ENCODE results near the gene FAM219B.

GRCh38 chr15:74638589-74639532 lies 23.2 kb downstream of the CLK3 start:
- PRO-cap, result no peak

DNA sequence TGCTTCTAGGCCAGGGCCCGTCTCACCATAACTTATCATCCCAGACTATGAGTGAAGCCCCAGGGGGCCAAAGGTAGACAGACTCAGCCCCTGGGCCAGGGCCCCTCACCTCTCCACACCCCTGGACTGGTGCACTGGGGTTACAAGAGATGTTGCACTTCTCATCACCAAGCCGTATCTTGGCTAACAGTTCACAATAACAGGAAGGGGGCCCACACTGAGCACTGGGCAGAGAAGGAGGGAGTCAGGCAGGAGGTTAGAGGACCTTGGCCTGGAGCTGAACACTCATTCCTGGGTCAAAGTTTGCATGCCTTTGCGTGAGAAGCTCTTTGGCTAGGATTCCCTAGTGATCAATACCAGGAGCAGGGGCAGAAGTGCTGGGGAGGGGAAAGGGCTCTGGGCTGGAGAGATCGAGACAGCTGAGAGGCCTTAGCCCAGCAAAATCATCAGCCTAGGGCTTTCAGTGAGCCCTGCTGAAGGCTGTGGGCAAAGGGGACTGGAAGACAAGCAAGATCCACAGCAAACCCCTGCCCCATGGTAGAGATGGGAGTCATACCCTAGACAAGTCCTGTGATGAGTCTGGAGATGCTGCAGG lies 5.6 kb upstream of the CYP1A1 start:
- PRO-cap, result no peak

DNA sequence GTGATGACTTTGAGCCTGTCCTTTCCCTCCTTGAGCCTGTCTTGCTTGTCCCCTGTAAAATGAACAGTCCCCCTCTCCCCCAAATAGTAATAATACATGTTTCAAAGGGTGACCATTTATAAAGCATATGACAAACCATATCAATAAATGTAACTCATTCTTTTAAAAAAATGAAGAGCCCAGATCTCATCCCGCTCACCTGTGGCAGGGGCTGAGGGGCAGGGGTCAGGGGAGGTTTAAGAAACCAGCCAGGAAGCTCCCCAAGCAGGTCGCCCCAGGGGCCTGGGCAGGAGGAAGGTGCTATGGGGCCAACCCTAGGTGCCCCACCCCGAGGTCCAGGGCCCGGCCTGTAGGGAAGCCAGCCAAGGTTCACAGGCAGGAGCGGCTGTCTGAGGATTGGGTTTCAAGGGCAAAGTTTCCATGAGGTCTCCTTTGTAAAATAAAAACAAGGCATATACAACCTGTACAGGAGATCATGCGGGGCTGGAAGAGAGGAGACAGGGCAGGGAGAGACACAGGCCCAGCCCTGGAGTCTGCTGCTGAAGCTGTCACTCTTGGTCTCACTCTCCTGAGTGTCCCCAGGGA lies 5.3 kb downstream of the CPLX3 start:
- PRO-cap, result no peak

GRCh38 chr15:74889170-74889655 lies 629 bp upstream of the MPI start:
- PRO-cap, result no peak

DNA sequence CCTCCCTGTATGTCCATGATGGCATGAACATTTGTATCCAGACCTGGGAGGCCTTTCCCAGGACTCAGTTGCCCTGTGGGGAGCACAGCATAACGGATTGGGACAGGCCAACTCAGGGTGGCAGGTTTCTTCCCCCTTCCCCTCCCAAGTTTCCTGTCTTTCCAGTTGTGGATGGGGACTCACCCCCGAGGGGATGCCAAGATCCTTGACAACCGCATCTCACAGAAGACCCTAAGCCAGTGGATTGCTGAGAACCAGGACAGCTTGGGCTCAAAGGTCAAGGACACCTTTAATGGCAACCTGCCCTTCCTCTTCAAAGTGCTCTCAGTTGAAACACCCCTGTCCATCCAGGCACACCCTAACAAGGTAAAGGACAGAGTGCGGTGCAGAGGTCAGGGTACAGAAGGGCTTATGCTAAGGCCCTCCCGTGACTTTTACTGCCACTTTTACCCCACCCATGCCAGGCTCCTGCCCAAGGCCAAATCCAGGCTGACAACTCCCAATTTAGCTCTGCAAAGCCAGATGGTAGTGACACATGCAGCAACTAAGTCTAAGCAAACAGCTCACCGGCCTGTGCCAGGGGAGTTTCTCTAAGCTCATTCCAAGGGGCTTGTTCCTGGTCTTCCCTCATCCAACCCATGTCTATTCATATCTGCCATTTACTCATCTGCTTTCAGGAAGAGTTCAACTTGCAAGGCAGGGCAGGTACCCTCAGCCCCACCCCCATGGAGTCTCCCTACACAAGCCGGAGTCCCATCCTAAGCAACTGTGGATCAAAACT lies 1.6 kb downstream of the MPI start:
- PRO-cap, result no peak

GRCh38 chr15:74906731-74907418 lies at the start of gene FAM219B:
Gene FAM219B (minus strand): TSS chr15:74906851.
- PRO-cap, result bidirectional peak, plus-strand start at chr15:74906884, minus-strand start at chr15:74906823

DNA sequence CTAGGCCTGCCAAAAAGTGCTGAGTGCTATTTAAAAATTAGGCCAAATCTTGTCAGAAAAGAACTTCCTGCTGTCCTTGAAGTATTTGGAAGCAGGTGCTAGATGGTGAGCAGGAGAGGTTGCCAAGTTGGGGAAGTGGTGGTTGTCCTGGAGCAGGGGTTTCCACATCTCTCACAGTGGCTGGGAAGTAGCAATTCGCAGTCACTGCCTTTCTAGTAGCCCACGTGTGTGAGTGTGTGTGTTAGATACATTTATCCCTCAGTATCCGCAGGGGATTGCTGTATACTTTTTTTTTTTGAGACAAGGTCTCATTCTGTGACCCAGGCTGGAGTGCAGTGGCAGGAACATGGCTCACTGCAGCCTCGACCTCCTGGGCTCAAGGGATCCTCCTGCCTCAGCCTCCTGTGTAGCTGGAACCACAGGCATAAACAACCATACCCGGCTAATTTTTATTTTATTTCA lies 710 bp downstream of the PPCDC start:
- PRO-cap, result no peak

DNA sequence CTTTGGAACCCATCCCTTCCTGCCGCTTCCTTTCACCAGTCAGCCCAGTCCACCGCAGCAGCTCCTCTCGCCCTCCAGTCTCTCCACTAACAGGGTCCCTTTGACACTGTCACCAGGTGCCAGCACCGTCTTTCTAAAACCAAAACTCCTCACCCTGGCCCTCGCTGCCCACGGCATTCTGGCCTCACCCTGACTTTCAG lies 4.1 kb downstream of the PPCDC start:
- PRO-cap, result no peak

DNA sequence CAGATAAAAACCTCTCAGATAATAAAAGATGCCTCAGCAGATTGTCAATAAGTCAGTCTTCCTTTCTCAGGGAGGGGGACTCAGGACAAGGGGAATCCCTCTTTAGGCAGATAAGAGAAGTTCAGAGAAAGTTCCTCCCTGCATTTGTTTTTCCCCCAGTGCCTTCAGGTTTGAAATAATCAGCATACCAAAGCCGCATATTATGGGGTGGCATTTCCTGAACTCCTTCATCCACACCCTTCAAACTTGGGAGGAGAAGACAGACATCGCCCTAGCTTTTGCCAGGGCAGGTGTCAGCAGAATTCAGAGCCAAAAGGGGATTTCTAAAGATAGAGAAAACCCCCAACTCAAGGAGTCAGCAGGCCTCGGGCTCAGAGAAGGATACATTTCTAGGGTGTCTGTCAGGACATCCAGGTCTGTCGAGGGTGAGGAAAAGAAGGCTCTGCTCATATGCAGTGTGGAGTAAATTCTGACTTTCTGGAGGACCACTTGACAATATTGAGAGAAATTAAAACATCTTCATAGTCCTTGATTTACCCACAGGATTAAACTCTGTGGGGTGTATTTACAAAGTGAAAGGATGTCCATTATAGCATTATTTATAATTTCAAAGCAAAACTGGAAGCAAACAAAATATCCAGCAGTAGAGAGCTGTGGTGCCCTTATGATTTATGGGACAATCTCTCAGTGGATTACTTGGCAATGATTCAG lies 8.7 kb downstream of the PPCDC start:
- PRO-cap, result no peak

DNA sequence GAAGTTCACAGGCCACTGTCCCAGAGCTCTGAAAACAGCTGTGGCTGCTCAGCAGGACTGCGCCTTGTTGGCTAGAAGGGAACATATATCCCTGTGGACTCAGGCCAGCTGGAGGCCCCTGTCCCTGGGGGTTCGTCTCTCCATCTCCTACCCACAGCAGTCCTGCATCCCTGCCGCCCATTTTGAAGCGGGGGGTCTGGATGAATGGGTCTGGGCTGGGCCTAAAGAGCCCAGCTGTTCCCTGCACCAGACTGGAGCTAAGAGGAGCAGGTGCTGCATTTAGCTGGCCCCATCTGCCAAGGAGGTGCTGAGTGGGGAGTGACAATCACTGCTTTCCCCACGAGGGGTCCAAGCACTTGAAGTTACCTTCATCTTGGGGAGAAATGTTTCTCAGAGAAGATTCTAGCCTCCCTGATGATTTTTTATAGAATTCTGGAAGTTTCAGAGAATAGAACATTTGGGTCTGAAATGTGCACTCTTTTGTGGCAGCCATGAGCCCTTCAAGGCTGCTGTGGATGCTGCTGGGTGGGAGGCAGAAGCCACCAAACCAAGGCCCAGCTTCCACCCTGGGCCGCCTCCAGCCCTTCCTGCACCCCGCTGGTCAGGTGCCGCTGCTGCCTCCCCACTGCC lies 28.0 kb downstream of the PPCDC start:
- PRO-cap, result no peak

- PRO-cap, result no peak
These were observed 25.3 kb upstream of the C15orf39 start for GRCh38 chr15:75176362-75176723.

- PRO-cap, result no peak
These were observed 21.2 kb upstream of the C15orf39 start for GRCh38 chr15:75180481-75180906.

DNA sequence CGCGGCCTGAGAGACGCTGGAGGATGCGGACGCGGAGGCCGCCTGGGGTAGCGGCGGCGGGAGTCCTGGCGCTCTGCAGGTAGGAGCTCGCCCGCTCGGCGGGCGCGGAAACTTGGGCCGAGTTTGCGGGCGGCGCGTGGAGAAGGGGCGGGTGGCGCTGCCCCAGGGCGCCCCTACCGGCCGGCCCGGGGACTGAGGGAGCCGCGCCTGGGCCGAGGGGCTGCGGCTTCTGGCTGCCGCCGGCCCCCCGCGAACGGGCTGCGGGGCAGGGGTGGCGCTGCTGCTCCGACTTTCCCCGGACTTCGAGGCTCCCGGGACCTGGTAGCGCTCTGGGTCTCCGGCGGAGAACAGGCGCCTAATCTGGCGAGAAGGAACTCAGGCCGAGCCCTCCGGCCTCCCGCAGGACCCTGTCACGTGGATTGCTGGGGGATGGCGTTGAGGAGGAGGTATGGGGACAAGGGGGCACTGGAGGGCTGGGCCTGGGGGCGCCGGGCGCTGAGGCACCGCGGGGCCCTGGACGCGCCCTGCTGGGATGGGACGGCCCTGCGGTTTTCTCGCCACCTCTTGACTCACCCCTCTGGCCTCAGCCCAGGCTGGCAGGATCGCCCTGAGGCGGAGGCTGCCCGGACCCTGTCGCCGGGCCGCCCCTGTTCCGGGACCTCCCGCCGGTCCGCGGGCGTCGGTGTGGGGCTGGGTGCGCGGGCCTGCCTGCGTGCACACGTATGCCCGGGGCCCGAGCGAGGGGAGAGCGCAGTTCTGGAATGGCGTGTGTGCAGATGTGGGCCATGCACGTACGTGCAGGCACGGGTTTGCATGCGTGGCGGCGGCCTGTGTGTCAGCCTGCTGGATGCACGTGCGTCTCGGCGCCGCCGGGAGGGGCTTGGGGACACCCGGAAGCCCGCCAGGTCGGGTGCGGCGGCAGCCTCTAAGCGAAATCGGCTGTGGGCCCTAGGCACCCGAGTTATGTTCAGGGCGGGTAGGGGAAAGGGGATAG lies 596 bp downstream of the C15orf39 start:
- PRO-cap, result unidirectional peak, plus-strand start at position 195 of the sequence; bidirectional peak, plus-strand start at position 465 of the sequence, minus-strand start at position 409 of the sequence

DNA sequence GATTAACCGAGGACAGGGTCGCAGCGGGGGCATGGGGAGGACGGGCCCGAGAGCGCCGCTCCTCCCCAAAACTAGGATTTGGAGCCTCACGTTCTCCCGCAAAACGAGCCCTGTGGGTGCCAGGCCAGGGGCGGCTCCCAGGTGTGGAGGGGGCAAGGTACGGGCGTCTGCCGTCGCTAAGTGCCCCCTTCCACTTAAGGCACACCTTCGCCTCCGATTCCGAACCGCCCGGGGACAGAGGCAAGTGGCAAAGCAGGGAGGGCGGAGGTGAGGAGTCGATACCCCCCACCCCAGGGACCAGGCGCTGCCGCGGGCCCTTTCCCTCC lies 884 bp downstream of the NEIL1 start:
- PRO-cap, result no peak

DNA sequence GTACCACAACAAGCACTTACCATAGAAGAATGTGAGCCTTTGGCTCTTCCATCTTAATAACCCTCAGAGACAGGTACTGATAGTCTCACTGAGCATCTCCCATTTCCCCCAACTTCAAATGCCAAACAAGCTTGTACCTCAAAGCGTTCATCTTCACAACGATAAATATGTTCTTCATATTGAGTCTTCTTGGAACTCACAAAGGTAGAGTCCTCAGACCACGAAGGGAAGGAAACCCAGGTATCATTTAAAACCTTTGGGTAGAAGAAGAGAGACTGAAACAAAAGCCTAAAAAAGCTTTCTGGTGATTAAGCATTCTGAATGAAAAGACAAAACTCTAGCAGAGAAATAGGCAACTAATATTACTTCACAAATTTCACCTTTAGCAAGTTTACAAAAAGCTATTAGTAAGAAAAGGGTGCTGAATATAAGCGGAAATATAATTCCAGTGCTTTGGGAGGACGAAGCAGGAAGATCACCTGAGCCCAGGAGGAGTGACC lies 31.5 kb upstream of the MAN2C1 start:
- PRO-cap, result no peak

- PRO-cap, result no peak
These were observed 3.2 kb downstream of the CSPG4 start for GRCh38 chr15:75709396-75709965.

GRCh38 chr15:75731631-75732265 lies 7.9 kb downstream of the ODF3L1 start:
- PRO-cap, result no peak

DNA sequence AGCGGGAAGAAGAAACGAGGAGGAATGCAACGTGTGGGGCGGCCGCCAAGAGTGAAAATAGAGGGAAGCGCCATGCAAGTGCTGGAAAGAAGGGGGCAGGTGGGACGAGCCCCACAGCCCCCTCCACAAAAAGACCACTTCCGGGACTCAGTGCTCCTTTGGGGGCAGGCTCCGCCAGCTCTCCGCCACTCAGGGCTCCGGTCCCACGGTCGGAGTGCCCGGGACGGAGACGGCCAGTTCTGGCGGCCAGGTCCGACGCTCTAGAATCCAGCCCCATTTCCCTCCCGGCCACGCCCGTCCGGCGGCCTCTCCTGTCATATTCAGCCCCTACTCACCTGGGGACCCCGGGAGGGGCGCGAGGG lies 14.2 kb downstream of the ODF3L1 start:
- PRO-cap, result no peak

DNA sequence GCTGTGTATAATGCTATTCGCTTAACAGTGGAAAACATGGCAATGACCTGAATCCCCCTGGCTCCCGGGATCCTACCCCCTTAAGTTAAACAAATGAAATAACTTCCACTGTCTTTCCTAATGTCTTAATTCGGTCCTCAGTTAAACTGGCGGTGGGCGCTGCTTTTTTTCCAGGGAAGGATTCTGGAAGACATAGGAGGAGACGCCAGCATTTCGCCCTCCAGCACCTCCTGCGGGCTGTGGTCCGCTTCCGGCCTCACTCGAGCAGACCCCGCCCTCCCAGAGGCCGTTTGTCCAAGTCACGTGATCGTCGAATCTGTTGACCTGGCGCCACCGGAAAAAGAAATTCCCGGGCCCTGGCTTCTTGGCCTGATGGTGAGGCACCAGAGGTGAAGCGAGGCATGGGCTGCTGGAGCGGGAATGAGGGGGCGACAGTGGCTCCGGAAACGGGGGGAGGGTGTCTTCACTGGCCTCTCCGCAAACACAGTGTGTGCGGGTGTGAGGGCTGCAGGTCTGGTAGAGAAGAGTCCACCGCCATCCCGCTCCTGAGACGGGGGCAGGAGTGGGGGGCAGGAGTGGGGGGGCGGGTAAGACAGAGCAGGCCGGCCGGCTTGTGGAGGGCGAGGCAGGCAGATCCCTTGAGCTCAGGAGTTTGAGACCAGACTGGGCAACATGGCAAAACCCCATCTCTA lies 34.5 kb downstream of the ODF3L1 start:
- PRO-cap, result bidirectional peak, plus-strand start at position 372 of the sequence, minus-strand start at position 228 of the sequence

GRCh38 chr15:75842640-75843371 lies 441 bp upstream of the UBE2Q2 start:
- PRO-cap, result bidirectional peak, plus-strand start at chr15:75843447, minus-strand start at chr15:75843020